Mesenteric fat pad (tissue), 1 donor: ENCODE measurements around a stretch of chr11.

GRCh38 chr11:34346533-34347179 lies 11.2 kb downstream of the ABTB2 start:
- PRO-cap, result no peak

DNA sequence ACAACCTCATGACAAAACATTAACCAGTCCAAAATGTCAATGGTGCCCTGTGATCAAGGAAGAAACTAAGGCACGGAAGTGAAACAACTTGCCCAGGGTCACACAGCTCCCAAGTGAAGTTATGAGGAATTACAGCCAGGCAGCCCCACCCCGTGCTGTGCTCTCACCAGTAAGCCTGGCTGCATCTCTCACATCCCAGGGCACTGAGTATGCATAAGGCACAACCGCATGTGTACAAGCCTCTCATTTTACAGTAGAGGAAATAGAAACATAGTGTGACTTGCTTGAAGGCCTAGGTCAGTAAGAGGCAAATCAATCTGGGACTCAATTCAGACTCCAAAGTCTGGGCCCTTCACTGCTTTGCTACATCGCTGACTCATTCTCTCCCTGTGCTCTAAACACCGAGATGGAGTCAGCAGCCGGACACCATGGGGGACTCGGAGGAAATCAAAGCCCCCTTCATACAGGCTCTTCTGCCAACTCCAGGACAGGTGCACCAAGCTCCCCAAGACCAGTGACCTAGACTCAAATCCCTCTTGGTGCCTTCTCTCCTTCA lies 7.9 kb downstream of the ABTB2 start:
- PRO-cap, result no peak

DNA sequence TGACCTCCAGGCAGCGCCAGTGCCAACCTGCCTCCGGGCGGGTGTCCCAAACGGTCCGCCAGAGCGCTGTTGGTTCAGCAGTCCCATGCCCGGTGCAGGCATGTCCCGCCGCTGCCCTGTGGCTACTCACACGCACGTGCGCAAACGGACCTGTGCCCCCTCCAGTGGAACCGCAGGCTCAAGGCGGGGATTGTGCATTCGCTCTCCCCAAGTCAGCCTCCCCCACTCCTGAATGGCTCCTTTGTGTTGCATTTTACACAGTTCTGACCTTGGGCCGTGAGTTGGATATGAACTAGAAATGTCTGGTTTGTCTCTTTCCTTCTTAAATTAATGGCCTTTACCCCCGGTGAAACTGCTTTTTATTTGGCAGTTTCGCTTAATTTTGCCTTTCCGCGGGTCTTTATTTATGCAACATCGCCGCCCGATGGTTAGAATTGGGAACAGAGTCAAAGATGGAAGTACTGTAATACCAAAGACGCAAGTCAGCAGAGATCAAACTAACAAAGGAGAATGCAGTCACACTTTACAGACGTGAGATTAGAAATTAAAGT lies 1.3 kb upstream of the ABTB2 start:
- PRO-cap, result no peak

- PRO-cap, result no peak
These were observed 33.7 kb upstream of the CAT start for GRCh38 chr11:34404922-34405627.

DNA sequence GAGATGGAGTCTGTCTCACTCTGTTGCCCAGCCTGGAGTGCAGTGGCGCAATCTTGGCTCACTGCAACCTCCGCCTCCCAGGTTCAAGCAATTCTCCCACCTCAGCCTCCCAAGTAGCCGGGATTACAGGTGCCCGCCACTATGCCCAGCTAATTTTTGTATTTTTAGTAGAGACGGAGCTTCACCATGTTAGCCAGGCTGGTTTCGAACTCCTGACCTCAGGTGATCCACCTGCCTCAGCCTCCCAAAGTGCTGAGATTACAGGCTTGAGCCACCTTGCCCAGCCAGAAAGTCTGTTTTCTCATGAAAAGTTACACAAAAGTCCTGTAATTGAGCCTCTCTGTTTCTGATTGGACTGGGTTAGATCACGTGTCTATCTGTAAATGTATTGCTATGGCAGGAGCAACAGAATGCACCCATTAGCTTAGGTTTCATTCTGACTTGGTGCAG lies 22.3 kb upstream of the CAT start:
- PRO-cap, result no peak

GRCh38 chr11:34512850-34513263 lies 737 bp downstream of the ELF5 start:
- PRO-cap, result no peak

DNA sequence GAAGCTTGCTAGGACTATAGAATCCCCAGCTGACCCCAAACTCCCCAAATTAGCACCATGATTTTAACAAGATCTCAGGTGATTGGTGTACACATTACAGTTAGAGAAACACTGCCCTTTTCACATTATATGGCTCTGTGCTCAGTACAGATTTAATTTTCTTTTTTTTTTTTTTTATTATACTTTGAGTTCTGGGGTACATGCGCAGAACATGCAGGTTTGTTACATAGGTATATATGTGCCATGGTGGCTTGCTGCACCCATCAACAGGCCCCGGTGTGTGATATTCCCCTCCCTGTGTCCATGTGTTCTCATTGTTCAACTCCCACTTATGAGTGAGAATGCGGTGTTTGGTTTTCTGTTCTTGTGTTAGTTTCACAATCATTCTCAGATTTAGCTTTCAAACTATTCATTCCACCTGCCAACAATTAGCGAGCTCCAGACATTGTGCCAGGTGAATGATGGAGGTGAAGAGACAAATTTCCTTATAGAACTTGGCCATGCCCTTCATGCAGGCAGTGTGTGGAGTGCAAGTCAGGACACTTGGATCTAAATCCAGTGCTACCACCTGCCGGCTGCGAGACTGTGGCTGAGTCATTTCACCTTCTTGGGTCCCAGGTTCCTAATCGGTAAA lies 18.9 kb upstream of the EHF start:
- PRO-cap, result no peak

GRCh38 chr11:34630612-34630974 lies 9.7 kb downstream of the EHF start:
- PRO-cap, result no peak

DNA sequence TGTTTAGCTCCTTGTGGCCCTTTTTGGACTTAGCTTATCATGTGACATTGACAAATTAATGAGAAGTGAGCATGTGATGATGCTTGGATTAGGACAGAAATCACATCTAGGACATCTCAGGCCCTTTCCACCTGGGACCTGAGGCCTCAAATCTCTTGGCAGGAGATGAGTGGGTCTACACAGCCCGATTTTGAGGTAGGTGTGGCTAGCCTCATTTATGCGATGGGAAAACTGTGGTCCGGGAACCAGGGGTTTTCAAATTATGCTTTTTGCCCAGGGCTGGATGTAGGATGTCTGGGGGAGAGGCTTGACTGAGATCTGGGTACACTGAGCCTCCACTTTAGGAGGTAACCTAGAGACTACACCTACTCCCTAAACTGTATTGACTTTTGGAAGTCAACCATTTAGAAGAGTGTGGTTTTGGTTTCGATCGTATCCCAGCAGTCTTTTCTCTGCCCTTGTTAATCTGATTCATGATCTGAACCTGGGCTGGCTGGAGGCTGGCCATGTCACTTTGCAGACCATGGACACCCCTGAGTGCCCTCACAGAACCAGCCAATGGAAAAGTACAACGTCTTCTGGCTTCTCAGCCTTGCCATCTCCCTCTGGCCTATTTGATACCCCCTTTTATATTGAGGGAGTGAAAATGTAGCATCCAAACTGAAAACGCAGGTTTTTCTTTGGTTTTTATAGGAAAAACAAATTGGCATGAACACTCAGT lies 10.7 kb downstream of the EHF start:
- PRO-cap, result no peak

- PRO-cap, result no peak
These were observed 613 bp downstream of the PDHX start for GRCh38 chr11:34916973-34917488.

- PRO-cap, result no peak
These were observed 98.6 kb upstream of the CD44 start for GRCh38 chr11:35040028-35041161.

GRCh38 chr11:35077507-35078677 lies 61.1 kb upstream of the CD44 start:
- PRO-cap, result no peak

DNA sequence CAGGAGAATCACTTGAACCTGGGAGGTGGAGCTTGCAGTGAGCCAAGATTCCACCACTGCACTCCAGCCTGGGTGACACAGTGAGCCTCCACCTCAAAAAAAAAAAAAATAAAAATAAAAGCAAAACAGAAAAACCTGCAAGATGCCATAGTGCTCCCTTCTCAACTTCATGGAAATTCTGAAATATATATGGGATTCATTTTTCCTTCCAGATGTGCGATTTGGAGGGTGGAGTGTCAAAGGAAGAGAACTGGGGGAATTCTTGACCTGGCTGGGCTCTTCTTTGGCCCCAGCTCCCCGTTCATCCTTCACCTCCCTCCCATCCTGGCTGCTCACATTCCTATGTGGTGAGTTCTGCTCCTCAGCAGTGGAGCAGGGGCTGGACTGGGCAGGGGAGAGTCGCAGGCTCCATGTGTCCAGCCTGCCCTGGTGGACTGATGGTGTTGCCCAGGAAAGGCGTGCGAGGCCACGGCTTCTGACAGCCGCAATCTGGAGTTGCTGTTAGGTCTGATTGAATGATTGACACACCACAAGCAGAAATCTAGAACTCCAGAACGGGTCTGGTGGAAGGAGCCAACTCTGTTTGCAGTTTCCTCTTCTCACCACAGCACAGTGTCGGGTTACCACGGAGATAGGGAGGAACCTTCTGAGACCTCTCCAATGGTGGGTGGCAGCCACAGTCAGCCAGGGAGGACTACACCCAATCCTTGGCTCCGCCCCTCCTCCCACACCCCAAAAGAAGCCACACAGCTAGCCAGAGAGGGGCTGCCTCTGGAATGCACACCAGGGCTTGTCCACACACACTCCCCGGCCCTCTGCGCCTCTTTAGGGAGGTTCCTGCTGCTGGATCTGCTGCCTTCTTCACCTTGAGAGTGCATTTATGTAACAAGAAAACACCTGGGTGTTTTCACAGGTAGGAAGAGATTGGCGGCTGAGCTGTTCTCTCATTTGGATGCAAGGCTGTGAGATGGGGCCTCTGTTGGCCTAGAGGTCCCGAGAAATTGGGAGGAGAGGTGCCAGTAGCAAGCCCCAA lies 56.6 kb upstream of the CD44 start:
- PRO-cap, result no peak

- PRO-cap, result no peak
These were observed 28.0 kb upstream of the CD44 start for GRCh38 chr11:35111054-35111318.

DNA sequence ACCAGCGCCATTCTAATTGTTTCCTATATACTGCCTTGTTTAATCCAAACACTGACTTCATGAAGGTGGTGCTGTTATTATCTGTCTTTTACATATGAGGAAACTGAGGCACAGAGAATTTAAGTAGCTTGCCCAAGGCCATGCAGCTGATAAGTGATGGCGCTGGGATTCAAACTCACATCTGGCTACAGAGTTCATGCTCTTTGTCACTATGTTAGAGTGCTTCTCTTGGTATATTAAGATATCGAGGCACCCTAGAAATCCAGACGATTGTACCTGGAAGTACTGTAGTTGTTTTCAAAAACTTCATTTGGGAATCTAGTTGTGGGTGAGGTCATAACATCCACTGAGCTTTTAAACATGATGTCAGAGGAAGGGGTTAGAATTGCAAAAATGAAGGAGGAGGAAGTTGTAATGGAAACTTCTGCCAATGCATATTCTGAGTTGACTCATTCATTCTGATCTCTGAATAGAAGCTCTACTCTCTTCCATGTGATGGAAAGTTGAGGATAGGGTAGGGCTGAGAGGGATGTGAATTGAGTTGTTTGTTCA lies 7.6 kb downstream of the CD44 start:
- PRO-cap, result no peak

DNA sequence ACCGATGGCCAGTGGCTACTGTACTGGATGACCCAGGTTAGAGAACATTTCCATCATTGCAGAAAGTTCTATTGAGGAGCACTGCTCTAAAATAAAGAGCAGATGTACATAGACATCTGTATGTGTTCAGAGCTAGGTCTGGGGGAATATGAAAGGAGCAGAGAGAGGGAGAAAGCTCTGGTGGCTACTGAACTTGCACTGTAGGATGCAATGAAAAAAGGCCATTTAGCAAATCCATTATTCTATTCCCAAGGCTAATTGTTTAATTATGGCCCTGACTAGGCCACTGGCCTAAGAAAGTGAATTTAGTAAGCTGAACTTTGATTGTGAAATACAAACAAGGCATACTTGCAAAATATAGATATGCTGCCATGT lies 38.9 kb downstream of the CD44 start:
- PRO-cap, result no peak

- PRO-cap, result no peak
These were observed 39.6 kb downstream of the CD44 start for GRCh38 chr11:35178671-35178882.

- PRO-cap, result no peak
These were observed 73.4 kb downstream of the CD44 start for GRCh38 chr11:35212429-35212755.

GRCh38 chr11:35246680-35247349 lies 107.8 kb downstream of the CD44 start:
- PRO-cap, result no peak

- PRO-cap, result no peak
These were observed 121.5 kb downstream of the CD44 start for GRCh38 chr11:35260306-35261124.